ENCODE measurements around a stretch of chr10.

- PRO-cap: unidirectional peak, minus-strand start at chr10:24202654
- RAMPAGE, long total RNA: no peak
Measured at GRCh38 chr10:24202526-24202894, 6.4 kb upstream of the KIAA1217 start.

DNA sequence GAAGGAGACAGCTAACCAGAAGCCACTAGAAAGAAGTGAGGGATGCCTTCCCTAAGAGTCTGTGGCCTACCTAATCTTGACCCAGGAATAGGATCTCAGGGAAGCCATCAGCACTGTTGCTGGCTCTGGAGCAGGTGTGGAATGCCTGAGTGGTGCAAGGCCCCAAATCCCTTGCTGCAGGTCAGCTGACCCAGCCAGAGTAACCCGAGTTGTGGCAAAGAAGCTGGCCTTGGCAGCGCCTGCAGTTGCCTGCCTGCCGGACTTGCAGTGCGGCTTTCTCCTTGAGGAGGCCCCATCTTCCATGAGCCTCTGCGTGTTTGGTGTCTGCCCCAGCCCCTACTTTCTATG lies 5.8 kb downstream of the KIAA1217 start:
- PRO-cap: bidirectional peak, plus-strand start at position 261 of the sequence, minus-strand start at position 143 of the sequence
- RAMPAGE, long total RNA: no peak

DNA sequence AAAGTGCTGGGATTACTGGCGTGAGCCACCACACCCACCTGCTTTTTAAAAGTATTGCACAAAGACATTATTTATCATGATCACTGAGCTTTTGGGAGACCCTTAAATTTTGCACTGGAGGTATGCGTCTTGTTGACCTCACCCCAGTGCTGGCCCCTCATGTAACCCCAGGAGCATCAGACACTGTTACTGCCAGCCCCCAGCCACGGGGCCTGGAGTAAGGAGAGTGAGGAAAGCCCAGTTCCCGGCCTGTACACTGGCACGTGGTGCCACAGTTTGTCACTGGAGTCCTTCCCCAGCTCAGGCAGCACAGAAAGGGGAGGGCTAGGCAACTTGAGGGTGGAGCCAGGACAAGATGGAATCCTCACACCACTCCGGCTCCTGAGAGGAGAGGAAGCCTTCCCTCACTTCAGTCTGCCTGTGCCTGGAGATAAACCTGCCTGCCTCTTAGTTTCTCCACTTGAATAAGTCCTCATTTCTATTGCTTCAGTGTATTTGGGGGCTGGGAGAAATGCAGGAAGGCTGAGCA lies 175.9 kb downstream of the KIAA1217 start:
- PRO-cap: no peak
- RAMPAGE, long total RNA: no peak

- PRO-cap: no peak
- RAMPAGE, long total RNA: no peak
Measured at GRCh38 chr10:24417032-24417365, 208.1 kb downstream of the KIAA1217 start.

DNA sequence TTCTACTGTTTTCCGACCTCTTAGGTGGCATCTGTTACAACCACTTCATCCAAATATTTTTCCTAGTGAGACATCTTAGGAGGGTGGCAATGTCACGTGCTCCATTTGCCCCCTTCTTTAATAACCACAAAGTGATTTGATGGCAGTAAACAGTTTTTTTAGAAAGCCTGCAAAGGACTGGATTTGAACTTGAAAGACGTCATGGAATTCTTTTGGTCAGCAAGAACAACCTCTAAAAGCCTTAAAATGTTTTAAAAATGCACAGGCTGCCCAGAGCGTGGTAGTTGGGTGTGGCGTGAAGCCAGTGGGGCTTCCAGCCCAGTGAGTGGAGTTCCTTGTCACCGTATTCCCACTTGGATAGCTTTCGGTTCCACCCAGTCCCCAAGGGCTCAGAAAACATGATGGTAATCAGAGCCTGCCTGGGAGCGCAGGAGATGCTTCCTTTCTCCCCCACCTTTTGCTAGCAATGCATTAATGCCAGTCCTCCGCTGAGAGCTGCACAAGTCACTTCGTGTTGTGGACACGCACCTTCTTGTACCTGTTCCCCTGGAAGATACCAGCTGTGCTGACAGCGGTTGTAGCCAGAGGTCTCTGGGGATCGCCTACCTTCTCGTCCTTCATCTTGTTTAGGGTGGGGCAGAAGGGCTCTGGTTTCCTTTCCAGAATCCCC lies 256.4 kb downstream of the KIAA1217 start:
- PRO-cap: no peak
- RAMPAGE, long total RNA: no peak

- PRO-cap: no peak
- RAMPAGE, long total RNA: no peak
Measured at GRCh38 chr10:24483388-24484212, 240.1 kb downstream of the ARHGAP21 start.

DNA sequence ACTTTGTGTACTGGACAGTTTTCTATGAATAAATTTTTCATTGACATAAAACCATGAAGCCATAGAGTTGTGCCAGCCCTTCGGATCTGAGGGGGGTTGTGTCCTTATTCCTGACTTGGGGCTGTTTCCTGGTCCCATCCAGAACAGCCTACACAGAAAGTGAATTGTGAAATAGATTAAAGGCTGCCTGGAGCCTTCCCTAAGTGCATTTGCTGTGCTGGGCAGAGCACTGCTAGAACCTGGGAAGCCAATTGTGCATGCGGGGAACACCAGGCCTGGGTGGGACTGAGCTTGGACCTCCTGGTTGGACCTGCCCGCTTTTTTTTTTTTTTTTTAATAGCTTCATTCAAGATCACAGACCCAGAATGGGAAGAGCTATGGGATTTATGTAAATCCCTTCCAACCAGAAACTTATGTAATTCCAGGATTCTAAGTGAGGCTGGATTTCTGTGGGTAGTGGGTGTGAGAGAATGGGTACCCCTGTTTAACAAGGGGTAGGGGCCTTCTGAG lies 238.9 kb downstream of the ARHGAP21 start:
- PRO-cap: no peak
- RAMPAGE, long total RNA: no peak

DNA sequence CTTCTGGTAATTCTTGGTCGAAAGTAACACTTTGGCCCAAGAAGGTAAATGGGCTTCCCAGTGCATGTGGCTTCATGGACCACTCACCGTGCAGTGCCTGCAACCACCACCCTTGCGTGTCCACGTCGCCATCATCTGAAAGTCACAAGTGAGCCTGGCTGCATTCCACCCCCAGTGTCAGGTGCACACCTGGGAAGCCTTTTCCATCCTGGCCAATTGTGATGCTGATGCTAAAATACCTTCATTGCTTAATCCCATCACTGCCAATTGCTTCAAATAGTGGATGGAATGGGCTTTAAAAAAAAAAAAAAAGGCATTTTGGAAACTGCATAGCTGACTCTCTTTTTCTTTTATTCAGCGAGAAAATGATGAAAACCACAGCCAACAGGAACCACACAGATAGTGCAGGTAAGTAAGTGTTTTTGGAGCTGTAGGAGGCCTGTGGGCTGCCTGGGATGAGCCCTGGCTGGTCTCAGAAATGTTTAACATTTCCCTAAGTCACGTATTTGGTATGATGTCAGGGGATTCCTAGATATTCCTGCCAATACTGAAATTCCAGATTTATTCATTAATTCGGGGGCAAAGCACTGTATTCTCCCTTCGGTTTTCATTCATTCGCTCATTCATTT lies 228.8 kb downstream of the ARHGAP21 start:
- PRO-cap: unidirectional peak, minus-strand start at position 137 of the sequence
- RAMPAGE, long total RNA: no peak

DNA sequence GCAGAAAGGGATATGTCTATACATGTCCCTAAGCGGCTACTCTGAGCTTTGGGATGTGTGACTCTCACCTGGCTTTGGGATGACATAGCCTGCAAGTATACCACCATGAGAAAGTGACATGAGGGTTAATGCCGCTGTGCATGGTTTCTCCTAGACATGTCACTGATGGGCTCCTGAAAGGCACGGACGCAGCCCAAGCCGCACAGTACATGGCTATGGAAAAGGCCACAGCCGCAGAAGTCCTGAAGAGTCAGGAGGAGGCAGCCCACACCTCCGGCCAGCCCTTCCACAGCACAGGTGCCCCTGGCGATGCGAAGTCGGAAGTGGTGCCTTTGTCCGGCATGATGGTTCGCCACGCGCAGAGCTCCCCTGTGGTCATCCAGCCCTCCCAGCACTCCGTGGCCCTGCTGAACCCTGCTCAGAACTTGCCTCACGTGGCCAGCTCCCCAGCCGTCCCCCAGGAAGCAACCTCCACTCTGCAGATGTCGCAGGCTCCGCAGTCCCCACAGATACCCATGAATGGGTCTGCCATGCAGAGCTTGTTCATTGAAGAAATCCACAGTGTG lies 199.4 kb downstream of the ARHGAP21 start:
- PRO-cap: no peak
- RAMPAGE, long total RNA: no peak

- PRO-cap: no peak
- RAMPAGE, long total RNA: no peak
Measured at GRCh38 chr10:24551115-24551656, 172.5 kb downstream of the ARHGAP21 start.

DNA sequence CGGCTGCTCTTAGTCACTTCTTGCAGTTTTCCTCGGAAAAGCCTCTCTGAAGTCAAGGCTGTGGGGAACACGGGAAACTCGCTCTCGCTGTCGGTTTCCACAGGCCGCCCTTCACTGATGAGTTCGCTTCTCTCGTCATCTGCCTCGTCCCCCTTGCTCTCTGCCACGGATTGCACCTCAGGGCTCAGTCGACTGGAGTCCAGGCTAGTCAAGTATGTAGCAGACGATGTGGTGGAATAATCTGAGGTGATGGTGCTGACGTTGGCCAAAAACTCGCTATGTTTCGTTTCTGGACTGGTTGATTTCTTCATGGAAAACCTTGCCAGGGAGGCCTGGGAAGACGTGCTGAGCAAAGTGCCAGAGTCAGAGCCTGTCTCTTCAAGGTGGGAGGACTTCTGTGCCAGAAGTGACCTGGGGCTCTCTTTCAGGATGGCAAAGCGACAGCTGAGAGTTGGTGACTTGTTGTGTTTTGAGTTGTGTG lies 138.4 kb downstream of the ARHGAP21 start:
- PRO-cap: no peak
- RAMPAGE, long total RNA: no peak

GRCh38 chr10:24722165-24722428 lies 1.6 kb downstream of the ARHGAP21 start:
- PRO-cap: no peak
- RAMPAGE, long total RNA: no peak

- PRO-cap: no peak
- RAMPAGE, long total RNA: no peak
Measured at GRCh38 chr10:24902207-24902654, 50.2 kb downstream of the PRTFDC1 start.

GRCh38 chr10:25016808-25017816 lies 700 bp downstream of the THNSL1 start:
- PRO-cap: bidirectional peak, plus-strand start at chr10:25017087, minus-strand start at chr10:25016973; bidirectional peak, plus-strand start at chr10:25017357, minus-strand start at chr10:25017315; unidirectional peak, minus-strand start at chr10:25017413
- RAMPAGE, long total RNA: no peak

DNA sequence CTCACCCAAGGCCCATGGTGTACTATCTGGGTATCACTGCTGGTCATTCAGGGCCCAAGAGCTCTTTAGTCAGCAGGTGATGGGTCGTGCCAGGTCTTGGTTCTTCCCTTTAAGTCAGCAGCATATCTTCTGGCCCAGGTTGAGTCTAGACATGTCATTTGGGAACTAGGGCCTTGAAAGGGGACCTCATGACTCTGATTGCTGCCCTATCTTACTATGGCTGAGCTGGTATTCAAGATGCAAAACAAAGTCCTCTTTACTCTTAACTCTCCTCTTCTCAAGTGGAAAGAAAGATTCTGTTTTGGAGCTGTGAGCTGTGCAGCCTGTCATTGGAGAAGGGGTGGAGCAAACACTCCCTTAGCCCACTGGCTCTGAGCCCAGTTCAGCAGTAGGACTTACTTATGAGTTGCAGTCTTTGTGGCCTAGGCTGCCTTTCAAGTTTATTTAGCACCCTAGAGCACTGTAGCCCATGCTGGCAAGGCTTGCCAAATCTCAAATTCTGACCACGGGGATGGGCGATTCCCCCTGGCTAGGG lies 110.0 kb downstream of the MYO3A start:
- PRO-cap: no peak
- RAMPAGE, long total RNA: no peak

DNA sequence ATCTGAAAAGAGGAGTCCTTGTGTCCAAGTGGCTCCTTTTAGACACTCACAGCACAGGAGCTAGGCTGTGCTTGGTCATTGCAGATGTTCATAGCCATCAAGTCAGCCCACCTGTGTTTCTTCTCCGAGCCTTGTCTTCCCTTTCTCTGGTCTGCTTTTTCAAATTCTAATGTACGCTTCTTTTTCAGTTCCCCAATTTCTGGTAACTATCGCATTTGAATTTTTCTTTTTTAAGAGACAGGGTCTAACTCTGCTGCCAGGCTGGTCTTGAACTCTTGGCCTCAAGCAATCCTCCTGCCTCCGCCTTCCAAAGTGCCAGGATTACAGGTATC lies 18.9 kb downstream of the APBB1IP start:
- PRO-cap: no peak
- RAMPAGE, long total RNA: no peak

DNA sequence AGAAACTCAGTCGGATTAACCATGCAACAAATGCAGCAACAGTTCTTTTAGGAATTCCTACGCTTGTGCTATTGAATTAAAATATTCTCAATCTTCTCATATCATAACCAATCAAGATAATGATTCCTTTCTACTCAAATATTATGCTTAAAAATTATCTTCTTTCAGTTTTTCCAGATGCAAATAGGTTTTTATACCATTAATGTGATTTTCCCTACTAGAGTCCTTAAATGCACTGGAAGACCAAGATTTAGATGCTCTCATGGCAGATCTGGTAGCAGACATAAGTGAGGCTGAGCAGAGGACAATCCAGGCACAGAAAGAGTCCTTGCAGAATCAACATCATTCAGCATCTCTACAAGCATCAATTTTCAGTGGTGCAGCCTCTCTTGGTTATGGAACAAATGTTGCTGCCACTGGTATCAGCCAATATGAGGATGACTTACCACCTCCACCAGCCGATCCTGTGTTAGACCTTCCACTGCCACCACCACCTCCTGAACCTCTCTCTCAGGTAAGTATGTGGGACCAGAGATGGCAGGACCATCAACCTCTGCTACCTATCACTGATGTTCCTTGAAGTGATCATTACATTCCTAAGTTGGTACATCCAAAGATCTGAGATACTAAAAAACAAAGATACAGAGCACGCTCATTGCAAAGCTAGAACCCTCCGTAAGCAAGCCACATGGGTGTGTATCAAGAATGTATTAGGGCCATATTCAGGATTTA lies 62.6 kb downstream of the APBB1IP start:
- PRO-cap: no peak
- RAMPAGE, long total RNA: no peak

DNA sequence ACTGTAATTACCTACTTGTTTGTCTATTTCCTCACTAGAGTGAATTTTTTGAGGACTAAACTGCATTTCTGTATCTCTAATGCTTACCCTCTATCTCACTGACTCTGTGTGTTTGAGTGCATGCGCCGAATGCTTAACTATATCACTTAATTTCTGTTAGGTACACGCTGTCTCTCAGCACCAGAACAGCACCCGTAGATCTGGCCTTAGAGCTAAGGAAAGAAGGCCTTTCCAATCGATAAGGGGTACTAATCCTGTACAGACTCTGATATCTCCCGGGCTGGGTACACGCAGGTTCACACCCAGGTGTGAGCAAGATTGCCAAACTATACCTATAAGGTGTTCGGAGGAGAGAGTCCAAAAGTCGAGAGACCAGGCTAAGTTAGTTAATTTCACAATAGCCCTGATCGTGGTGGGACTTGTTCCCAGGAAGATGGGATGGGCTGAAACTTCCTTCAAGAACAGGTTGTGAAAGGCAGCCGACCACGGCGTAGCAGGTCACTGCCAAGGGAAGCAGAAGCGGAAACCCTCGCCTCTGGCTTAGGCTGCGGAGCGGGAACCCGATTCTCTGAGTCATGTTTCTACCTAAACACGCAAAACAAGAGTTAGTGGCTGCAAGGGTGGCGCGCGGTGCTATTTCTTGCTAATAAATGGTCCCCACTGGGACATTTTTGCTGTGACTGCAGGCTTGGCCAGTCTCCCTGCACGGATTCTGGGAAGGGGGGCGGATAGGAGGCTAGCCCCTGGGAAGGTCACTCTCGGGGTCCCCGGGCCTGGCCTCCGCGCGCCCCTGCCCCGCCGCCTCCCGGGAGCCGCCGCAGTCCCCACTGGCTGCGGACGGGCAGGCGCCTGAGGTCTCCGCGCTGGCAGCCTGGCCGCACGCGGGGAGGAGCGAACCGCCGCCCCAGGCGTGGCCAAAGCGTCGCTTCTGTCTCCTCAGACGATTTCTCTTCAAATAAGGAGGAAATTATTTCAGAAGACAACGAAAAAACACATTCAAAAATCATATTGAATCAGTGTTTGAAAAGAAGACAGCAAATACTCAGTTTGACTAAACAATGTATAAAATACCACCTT lies 75.4 kb upstream of the PDSS1 start:
- PRO-cap: unidirectional peak, plus-strand start at position 501 of the sequence; bidirectional peak, plus-strand start at position 820 of the sequence, minus-strand start at position 806 of the sequence; unidirectional peak, minus-strand start at position 829 of the sequence
- RAMPAGE, long total RNA: no peak

DNA sequence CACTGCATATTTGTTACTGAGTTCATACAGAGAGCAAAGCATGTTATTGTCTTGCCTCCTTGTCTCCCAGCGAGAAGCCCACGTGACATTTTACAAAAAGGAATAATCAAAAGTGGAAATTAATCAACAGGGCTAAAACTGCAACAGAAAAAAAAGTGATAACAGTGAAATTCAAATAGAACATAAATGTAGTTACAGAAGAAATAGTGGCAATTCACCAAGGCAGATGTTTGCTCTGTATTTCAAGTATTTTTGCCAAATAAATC lies 35.4 kb upstream of the PDSS1 start:
- PRO-cap: no peak
- RAMPAGE, long total RNA: no peak

GRCh38 chr10:26682719-26683490 lies 14.6 kb upstream of the PDSS1 start:
- PRO-cap: no peak
- RAMPAGE, long total RNA: no peak

All from GM23338 (cell line).